Upper lobe of left lung (tissue), 5 donors: ENCODE measurements around a stretch of chr1.

GRCh38 chr1:204248988-204249790, 35.4 kb upstream of the GOLT1A start:
- PRO-cap, 2 experiments, result no peak in any of the 2 experiments
- RAMPAGE, long total RNA, 4 experiments, result no peak in any of the 4 experiments

DNA sequence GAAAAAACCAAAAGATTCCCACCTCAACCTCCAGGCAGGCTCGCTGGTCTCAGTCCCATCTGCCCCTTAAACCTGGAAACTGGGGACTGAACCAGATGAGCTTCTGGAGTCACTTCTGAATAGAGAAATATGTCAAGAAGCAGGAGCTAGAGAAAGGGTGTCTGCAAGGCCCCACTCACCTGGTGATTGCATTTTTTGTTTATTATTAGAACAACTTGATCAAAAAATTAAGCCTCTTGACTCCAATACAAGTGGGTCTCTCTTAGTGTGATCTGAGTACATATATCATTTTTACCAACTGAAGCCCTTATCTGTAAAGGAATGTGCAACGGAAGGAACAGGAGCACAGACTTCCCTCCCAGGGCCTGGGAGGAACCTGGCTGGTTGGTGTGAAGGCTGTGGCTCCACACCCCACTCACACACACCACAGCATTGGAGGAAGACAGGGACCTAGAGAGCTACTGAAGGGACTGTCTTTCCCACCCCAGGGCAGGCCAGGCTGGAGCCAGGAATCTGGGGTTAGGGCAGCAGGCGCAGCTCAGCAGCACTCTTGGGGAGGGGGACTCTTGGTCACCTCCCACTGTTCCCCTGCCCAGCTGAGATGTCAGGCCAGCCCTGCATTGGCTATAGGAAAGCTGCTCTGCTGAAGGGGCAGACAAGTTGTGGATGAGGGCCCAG, 1.4 kb upstream of the PLEKHA6 start:
- PRO-cap, 2 experiments, result no peak in any of the 2 experiments
- RAMPAGE, long total RNA, 4 experiments, result no peak in any of the 4 experiments

DNA sequence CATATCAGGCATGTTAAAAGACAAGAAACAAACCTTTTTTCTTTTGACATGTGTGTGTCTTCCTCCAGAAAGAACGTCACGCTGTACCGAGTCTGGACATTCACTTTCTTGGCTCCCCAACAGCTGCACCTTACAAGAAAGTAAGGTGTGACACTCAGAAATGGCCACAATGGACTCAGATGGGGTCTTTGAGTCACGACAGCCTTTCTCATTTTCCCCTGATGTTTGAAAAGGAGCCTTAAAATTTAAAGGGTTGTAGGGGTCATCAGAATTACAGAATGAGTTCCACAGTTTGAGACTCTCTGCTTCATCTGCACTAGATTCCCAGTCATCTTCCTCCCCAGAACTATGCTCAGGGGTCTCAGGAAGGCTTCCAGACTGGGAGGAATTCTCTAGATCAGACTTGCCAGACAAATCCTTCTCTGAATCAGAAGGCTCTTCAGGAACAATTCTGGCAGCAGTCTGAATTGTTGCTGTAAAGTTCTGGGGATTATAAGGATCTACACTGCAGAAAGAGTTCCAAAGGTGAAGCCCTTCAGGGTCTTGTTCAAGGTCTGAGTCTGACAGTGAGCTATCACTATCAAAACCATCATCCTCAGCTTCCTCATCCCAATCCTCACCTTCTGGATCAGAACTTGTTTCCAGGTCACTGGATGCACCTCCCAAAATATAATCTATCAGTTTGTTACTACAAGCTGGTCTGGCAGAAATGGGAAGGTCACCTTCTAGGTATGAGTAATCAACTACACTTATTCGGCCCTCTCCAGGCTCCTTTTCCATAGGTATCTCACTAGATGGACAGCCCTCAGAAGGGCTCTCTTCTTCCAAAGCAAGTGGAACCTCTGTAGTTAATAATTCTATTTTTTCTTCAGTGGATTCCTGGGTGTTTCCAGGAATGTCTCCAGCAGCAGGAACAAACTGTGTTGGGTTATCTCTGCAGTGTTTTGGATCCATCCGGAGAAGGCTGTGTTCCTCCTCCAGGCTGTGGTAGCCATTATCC, 1.9 kb downstream of the PPP1R15B start:
- PRO-cap, 2 experiments, result no peak in any of the 2 experiments
- RAMPAGE, long total RNA, 4 experiments, result start-site peak on the minus strand in 2 of 4 experiments, centred at positions 224 to 673 of the sequence, 10 to 51 reads per replicate

DNA sequence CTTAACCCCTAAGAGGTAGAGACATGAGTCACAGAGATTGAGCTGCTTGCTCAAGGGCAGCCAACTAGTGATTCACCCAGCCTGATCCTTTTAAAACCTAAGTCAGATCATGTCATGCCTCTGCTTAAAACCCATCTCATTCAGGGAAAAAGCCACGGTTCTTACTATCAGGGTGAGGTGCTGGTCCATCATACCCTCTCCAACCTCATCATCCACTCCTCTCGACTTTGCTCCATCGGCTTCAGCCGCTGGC, 14.4 kb upstream of the PPP1R15B start:
- PRO-cap, 2 experiments, result no peak in any of the 2 experiments
- RAMPAGE, long total RNA, 4 experiments, result no peak in any of the 4 experiments

GRCh38 chr1:204433943-204434817, 22.6 kb upstream of the PPP1R15B start:
- PRO-cap, 2 experiments, result no peak in any of the 2 experiments
- RAMPAGE, long total RNA, 4 experiments, result no peak in any of the 4 experiments

GRCh38 chr1:204461269-204461959, 33.2 kb downstream of the PIK3C2B start:
- PRO-cap, 2 experiments, result no peak in any of the 2 experiments
- RAMPAGE, long total RNA, 4 experiments, result no peak in any of the 4 experiments

DNA sequence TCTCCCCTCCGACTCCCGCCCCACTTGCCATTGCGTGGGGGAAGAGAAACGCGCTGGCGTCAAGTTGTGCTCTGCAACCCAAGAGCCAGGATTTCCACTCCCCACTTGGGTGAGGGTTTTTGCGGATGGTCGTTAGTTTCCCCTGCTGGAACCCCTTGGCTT, 176 bp upstream of the PIK3C2B start:
- PRO-cap, 2 experiments, result peak in 2 of 2 experiments; most common plus-strand start position 30 of the sequence (in 2)
- RAMPAGE, long total RNA, 4 experiments, result no peak in any of the 4 experiments

- PRO-cap, 2 experiments, result peak in 1 of 2 experiments; most common plus-strand start chr1:204506521 (in 1)
- RAMPAGE, long total RNA, 4 experiments, result no peak in any of the 4 experiments
These were observed 9.9 kb upstream of the MDM4 start for GRCh38 chr1:204505978-204506976.

DNA sequence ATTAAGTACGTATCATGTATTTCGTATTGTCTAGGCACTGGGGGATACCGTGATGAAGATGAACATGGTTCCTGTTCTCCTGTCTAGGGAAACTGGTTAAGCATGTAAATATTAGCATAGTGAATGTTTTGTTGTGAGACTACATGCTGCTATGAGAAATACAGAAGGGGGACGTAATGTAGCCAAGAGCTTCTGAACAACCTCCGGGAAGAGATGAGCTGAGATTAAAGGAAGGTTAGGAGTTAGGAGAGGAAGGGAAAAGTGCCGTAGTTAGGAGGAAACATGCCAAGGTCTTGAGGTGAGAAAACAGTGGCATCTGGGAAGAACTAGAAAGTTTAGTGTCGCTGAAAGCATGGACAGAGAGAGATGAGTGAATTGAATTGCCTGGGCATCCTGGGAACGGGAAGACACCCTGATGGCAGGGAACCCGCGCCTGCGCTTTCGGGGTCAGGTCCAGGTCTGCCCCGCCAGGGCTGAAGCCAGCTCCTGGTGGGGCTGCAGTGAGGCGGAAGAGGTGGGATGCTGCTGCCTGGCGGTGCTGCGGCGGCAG, 45.6 kb downstream of the MDM4 start:
- PRO-cap, 2 experiments, result no peak in any of the 2 experiments
- RAMPAGE, long total RNA, 4 experiments, result start-site peak on the plus strand in 1 of 4 experiments, centred at position 109 of the sequence, 8 reads per replicate

DNA sequence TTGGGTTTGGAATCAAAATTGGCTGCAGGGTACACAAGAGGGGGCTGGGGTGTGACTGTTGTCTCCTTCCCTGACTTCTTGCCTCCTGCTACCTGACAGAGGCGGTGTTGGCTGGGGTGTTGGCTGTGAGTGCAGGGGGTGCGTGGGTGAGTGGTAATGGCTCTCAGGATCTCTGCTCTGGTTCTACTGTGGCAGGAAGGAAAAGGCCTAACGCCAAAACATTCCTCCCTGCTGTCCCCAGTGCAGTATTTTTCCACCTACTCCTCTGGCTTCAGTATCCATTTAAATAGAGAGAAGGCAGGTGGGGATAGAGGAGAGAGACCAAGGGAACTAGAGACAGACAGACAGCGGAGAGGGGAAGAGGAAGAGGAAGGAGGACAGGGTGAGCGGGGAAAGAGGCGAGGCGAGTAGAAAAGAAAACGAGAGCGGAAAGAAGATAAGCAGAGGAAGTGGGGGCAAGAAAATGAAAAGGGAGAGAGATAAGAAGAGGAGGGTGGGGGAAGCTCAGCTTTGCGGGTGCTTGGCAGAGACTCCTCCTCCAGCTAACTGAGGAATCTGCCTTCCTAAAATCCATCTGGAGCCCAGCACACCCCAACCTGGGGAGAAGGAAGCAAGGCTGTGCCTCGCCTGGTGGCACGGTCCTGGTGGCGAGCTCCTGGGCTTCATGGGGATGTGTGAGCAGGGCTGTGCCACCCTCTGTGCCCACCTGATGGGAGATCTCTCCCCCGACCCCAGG, 20.9 kb upstream of the LRRN2 start:
- PRO-cap, 2 experiments, result no peak in any of the 2 experiments
- RAMPAGE, long total RNA, 4 experiments, result no peak in any of the 4 experiments

- PRO-cap, 2 experiments, result no peak in any of the 2 experiments
- RAMPAGE, long total RNA, 4 experiments, result no peak in any of the 4 experiments
These were observed 29.3 kb upstream of the LRRN2 start for GRCh38 chr1:204714700-204715358.

GRCh38 chr1:204870524-204871081, 42.2 kb downstream of the NFASC start:
- PRO-cap, 2 experiments, result no peak in any of the 2 experiments
- RAMPAGE, long total RNA, 4 experiments, result no peak in any of the 4 experiments

DNA sequence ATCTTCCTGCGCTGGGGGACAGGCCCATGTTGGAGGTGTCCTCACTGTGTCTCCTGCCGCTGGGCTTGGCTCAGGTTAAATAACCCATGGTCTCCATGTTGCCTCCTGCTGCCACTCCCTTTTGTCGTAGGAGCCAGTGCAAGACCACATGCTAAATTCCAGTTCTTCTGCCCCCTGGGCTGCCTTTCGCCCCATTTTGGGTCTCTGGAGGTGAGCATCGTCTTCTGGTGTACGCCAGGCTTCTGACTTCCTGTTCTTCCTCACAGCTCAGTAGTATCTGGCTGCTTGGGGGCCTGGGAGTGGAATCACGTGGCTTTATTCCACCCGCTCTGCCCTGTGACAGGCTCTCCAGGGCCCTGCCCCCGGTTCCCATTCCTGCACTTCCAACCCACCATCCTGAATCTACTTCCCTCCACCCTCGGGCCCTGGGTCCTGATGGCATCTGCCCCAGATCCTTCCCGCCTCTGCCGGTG, 45.8 kb downstream of the NFASC start:
- PRO-cap, 2 experiments, result no peak in any of the 2 experiments
- RAMPAGE, long total RNA, 4 experiments, result no peak in any of the 4 experiments

DNA sequence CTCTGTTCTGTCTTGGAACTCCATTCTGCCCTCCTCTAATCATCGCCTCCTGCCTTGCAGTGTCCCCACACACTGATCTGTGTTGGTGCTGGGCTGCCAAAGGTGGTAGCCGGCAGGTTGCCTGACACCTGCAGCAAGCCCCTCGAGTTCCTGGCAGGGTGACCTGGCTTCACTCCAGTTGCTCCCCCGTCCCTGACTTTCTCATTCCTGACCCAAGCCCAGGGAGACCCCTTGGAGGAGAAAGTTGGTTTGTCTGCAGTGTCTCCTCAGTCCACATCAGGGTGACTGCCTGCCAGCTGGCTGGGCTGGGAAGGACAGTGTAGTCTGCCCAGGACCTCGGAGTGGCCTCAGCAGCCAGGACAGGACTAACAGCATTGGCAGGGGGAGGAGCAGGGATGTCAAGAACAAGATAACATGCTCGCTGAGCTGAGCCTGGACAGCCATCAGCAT, 83.8 kb upstream of the CNTN2 start:
- PRO-cap, 2 experiments, result no peak in any of the 2 experiments
- RAMPAGE, long total RNA, 4 experiments, result no peak in any of the 4 experiments

DNA sequence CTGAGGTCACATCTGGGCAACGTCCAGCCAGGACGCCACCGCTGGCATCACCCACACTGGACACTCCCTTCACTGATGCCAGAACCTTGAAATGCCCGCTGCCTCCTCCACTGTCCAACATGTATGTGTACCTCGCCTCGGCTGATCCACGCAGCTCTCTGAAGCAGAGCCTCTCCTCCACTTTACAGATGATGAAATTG, 5.4 kb upstream of the CNTN2 start:
- PRO-cap, 2 experiments, result no peak in any of the 2 experiments
- RAMPAGE, long total RNA, 4 experiments, result no peak in any of the 4 experiments

- PRO-cap, 2 experiments, result no peak in any of the 2 experiments
- RAMPAGE, long total RNA, 4 experiments, result no peak in any of the 4 experiments
These were observed 16.3 kb upstream of the KLHDC8A start for GRCh38 chr1:205373016-205373408.

- PRO-cap, 2 experiments, result no peak in any of the 2 experiments
- RAMPAGE, long total RNA, 4 experiments, result no peak in any of the 4 experiments
These were observed 8.8 kb upstream of the LEMD1 start for GRCh38 chr1:205430648-205431088.

DNA sequence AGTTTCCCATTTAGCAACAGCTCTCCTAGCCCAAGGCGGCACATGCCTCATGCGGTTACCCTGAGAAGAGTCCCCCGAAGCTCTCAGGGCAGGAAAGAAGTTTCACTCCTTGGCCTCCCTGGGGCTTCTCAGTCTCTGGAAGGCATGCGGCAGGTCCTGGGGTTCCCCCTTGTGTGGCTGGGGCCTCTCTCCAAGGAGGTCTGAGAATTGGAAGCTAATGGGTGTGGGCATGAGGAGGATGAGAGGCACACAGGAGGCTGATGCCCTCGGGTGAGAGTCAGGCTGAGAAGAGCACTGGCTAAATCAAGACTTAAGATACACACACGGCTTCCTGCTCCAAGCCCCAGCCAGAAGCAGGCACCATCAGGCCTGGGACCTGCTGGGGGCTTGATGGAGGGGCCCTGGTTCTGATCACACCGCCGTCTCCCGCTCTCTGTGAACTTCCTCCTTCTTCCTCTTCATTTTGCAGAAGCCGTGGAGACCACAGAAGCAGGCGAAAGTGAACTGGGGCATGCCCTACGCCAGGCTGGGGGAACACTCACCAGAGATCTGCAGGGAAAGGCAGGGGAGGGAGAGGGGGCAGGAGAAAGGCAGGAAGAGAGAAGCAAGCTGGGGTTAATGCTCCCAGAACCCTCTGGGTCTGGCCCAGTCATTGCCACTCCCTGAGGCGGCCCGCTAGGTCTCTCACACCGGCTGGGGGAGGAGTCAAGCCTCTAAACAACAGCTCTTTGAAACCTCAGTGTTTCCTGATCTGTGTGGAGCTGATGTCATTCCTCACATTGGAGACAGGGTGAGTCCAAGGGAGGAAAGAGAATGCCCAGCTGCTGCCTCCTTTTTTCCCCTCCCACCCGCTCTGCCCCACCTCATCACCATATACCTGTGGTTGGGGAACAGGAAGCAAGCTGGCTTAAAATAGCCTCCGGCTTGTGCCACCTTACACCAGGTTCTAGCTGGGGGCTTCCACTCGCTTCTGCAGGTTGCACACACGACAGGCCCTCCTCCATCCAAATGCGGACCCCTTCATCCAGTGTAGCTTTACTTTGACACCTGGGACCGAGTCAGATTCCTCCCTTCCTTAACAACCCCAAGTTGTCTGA, 15.0 kb downstream of the BLACAT1 start:
- PRO-cap, 2 experiments, result peak in 2 of 2 experiments; most common plus-strand start position 793 of the sequence (in 1); most common minus-strand start position 524 of the sequence (in 1)
- RAMPAGE, long total RNA, 4 experiments, result no peak in any of the 4 experiments

- PRO-cap, 2 experiments, result no peak in any of the 2 experiments
- RAMPAGE, long total RNA, 4 experiments, result no peak in any of the 4 experiments
These were observed 8.3 kb downstream of the BLACAT1 start for GRCh38 chr1:205447206-205448380.

- PRO-cap, 2 experiments, result no peak in any of the 2 experiments
- RAMPAGE, long total RNA, 4 experiments, result no peak in any of the 4 experiments
These were observed 8.3 kb downstream of the CDK18 start for GRCh38 chr1:205512874-205513120.